Mammary microvascular endothelial cell (primary cell): Measurements from ENCODE around the genes STXBP4 and NOG.

DNA sequence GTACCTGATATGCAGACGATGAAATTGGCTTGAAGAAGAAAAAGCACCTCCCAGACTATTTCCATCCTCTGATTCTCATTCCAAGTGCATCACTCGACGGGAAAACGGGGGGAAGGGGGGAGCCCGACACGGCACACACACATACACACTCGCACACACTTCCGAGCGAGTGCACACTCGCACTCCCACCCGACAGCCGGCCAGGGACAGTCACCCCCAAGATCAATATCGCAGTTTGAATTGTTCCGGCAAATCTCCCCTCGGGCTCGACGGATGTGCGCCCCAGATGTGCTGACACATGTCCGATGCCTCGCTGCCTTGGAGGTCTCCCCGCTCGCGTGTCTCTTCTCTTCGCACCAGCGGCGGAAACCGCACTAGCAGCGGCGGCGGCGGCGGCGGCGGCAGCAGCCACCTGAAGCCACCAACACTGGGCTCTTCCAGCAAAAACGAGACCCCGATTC is 762 bp downstream of the CA10 start:
- RAMPAGE, long total RNA, result no peak

DNA sequence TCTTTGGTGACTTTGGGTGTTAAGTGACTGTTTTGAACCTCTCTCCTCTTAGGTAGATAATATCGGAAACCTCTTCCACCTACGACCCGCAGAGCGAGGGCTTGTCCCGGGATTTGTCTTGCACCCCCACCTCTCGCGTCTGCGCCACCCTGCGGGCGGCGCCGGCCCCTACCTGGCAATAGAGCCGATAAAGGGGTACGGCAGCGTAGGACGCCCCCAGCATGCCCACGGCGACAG is 427 bp downstream of the COX11 start:
- RAMPAGE, long total RNA, result no peak

DNA sequence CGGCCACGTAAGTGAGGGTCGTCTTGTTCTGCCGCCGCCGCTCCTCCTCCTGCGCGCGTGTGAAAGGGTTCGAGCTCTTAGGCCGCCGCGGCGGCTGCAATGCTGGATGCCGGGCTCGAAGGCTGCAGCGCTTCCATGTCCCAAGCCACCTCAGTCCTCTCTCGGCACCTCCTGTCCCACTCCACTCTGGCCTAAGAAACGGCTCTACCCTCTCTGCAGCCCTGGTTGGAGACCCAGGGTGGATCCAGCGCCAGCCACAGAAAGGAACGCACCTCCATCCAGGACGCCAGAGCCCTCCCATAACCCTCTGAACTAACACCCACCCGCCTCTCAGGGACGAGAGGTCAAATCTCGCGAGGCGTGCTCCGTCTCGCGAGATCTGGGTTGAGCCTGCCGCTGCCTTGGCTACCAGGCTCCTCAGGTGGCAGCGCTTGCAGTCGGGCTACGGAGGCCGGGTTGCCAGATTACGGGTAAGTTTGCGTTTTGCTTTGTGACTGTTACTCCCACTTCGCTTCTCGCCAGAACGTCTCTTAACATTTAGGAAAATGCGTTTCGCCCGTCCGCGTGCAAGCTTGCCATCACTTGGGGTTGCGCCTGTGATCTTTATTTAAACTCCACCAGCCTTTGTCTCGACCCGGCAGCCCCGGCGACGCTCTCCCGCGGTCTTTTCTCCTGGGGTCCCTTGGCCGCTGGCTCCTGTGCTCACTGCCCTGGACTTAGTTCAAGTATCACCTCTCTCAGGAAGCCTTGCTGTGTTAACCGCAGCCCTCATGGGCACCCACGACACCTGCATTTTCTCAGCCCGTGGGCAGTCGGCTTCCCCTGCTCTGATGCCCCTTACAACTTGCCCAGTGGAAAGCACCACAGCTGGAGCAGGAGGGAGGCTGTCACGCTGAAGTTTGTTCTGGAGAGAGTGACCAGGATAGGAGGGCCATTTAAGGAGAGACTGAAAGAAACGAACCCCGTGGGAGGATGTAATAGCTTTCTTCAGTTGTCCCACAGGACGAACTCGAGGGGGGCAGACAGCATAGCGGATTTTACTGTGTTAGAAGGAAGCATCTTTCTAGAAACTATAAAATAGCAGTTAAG is at the start of gene STXBP4:
TSS of gene STXBP4 (plus strand) at position 420 of the 1,089 bp plus-strand sequence.
- RAMPAGE, long total RNA, result start-site peak on the minus strand centred at position 301 of the sequence, 27 bp wide, 1,155 and 400 reads in 2 replicates; start-site peak on the plus strand centred at position 434 of the sequence, 28 bp wide, 328 and 124 reads in 2 replicates

- RAMPAGE, long total RNA, result no peak
These were observed 4.3 kb downstream of the HLF start for GRCh38 chr17:55268779-55269649.

GRCh38 chr17:55452217-55452812 is 30.7 kb upstream of the MMD start:
- RAMPAGE, long total RNA, result no peak

- RAMPAGE, long total RNA, result no peak
These were observed 50.3 kb downstream of the ANKFN1 start for GRCh38 chr17:56203473-56204004.

- RAMPAGE, long total RNA, result no peak
These were observed at the start of gene NOG for GRCh38 chr17:56593101-56593977. TSS of gene NOG (plus strand) at chr17:56593699.

- RAMPAGE, long total RNA, result no peak
These were observed 1.3 kb downstream of the DGKE start for GRCh38 chr17:56835297-56835546.

GRCh38 chr17:56890691-56890946 is 23.2 kb downstream of the TRIM25 start:
- RAMPAGE, long total RNA, result no peak

DNA sequence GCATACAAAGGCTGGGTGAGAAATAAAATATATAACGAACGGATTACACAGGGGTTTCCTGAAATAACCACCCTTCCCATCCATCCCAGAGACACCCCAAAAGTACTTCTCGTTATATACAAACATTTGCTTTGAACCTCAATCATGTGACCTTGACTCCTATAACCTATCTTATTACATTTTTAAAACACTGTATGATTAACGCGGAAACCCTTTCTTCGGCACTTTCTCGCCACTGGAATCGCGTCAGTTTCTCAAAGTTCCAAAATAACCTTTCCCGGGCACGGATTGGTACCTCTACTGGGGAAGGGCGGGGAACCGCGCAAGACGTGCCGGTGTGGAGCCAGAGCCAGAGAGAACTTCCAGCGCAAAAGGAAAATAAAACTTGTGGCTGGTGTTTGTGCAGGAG is 813 bp upstream of the MSI2 start:
- RAMPAGE, long total RNA, result no peak

DNA sequence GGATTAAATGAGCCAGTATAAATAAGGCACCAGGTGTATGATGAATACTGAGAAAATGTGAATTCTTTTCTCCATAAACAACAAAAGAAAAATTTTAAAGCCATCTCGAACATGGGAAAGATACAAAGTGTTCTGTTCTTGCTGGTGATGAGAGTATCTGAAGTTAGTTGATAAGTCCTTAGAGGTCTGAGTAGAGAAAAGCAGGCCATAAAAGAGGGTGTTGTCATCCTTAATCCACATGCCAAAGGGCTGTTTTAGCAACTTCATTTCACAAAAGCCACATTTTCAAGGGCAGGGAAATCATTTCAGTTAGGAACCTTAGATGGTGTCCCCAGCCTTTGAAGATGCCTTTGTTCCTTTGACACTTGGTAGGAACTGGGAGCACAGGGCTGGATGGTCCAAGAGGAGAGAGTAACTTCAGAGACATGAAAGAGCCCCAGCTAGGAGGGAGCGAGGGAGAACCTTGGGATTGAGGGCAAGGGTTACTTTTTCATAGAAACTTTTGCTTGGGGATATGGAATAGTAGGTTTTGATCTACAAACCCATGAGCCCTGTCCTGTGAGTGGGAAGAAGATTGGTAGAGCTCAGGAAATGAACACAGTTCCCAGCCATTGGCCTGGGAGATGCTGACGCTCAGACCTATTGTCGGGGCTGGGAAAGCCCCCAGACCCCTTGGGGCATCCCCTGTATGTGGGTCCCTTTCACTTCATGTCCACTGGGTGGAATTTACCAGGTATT is 18.8 kb downstream of the MSI2 start:
- RAMPAGE, long total RNA, result no peak

GRCh38 chr17:57286223-57287101 is 30.1 kb downstream of the MSI2 start:
- RAMPAGE, long total RNA, result no peak

DNA sequence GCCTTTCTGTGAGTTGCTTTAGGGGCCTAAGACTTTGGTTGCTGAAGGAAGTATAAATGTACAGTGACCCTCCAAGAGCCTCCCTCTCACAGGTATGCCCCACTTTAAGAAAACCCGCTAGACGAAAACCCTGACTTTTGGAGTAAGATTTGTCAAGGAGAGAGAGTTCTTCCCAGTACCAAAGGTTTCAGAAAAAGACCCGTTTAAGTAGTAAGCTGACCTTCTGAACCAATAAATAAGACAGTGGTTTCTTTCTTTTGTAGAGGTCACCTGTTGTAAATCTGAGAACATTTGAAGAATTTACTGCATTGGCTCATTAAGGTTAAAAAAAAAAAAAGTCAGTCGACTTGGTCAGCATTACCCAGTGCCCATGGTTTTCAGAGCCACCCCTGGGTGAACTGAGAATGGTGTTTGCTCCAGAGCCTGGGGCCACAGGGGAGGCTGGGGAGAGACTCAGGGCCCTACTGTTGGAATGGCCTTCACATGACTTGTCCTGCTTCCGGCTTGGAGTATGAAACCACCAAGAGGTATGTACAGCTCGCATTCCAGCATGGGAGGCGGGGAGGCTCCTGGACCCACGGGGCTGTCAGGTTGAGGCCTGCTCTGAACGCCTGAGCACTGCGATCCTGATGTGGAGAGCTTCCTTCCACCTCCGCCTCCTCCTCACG is 36.6 kb downstream of the MSI2 start:
- RAMPAGE, long total RNA, result no peak

DNA sequence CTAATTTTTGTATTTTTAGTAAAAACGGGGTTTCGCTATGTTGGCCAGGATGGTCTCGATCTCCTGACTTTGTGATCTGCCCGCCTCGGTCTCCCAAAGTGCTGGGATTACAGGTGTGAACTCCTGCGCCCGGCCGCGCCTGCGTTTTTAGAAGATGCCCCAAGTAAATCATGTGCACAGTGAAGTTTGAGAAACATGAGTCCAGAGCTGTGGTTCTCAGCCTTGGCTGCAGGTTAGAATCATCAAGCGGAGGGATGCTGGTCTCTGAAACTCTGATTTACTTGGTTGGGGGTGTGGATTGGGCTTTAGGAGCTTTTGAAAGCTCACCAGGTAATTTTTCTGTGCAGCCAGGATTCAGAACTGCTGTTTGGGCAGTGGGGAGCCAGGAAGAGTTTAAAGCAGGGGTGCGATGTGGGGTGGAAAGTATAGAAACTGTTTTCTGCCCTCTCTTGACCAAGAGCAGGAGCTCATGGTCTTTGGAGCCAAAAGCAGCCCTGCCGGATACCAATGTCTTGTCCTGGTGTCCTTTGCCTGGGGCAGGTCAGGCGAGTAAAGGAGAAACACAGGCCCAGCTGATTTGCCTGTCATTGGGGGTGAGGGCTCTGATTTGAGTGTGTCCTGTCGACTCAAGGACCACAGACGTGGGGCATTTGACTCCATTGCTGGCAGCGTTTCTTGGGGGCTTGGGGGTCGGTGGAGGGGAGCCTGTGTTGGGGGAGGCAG is 58.6 kb downstream of the MSI2 start:
- RAMPAGE, long total RNA, result no peak

GRCh38 chr17:57410139-57410548 is 153.8 kb downstream of the MSI2 start:
- RAMPAGE, long total RNA, result no peak

GRCh38 chr17:57440724-57441606 is 184.6 kb downstream of the MSI2 start:
- RAMPAGE, long total RNA, result no peak

DNA sequence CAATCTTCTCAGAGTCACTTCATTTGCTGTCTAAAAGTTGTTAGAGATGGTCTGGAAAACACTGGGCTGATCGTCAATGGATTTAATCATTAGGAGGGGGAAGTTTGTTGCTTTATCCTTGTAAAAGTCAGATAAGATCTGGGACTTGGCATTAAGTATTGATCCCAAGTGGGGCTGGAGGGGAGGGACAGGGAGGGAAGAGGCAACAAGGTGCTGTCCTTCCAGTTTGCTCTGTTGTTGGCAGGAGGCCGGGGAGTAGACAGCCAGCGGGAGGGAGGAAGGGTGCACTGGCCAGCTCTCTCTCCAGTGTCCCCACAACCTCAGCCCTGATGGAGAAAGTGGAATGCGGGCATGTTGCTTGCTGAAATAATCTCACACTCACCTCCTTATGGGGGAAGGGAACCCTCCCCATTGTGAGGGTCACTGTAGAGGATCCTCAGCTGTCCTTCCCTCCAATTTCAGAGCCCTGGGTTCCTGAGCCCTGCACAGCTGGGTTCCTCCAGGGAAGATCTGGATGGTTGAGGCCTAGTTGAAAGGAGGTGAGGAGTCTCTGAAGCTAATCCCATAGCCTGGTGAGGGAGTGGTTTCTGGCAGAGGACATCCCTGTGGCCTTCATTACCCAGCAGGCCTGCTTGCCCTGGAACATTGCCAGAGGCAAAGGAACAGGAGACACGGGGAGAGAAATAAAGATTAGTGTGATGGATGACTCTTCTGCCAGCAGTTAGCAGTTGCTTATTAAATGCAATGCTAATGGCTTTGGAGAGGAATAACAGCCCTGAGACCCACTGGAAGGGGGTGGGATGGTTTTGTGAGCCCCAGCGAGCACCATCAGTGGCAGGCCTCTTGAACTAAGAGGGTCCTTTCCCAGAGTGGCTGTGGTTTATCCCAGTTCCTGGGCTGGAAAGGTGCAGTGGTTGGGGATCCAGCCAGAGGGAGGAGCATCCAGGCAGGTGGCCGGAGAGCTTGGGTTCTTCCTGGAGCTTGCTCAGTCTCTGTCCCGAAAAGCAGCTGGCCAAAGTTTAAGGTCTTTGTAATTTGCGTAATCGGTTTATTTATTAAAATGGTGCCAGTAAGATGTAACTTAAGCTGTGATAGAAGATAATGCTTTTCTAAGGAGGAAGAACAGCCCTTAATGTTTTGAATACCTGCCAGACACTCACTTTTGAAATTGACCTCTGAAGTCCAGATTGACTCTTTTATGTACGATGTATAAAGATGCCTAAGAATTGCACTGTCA is 209.9 kb downstream of the CCDC182 start:
- RAMPAGE, long total RNA, result no peak

- RAMPAGE, long total RNA, result no peak
These were observed 194.5 kb downstream of the CCDC182 start for GRCh38 chr17:57550551-57550955.

DNA sequence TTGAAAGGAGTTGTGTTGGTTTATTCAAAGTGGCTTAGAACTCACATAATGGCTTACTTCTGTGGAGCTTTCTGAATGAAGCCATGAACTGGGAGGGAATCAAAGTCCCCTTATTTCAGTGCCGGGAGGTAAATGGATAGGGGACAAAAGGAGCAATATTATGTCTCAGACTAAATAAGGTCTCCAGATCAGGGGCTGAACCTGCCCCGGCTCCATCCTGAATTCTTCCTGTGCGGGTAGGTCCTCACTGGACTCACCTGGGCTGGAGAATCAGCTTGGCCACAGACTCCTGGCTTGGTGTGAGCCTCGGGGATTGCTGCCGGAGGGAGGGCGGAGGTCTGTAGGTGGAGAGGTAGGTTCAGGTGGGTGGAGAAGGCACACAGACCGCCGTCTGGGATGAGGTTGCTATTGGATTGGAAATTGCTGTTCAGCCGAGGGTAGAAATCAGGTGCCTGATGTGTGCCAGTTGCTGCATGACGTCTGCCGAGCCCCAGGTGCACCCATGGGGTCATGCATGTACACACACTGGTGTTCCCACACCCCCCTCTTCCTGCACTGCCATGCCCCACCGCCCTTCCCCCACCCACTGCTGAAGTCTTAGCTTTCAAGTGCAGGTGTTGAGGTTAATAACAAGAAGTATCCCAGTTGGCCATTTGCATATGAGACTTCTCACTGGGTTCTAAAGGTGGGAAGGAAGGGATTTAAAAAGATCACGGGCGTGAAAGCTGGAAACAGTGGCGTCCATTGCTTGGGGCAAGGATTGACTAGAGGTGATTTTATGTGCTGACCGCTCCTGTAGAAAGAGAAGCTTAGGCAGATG is 193.8 kb downstream of the CCDC182 start:
- RAMPAGE, long total RNA, result no peak

DNA sequence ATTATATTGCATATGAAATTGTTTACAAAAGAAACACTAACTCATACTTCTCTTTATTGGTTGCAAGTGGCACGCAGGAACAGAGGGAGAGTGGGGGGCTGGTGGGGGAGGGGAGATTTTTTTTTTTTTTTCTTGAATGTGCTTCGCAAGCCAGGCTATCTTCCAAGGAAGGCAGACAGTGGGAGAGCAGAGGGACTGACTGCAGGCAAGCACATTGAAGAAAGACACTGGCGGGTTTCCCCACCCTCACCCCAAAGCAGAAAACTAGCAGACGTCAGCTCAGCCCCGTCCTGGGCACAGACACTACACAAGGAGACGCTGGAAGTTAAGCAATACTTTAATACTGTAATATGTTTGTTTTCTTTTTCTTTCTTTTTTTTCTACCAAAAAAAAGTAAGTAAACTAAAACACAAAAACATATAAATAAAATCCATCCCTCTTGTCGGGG is 61.5 kb downstream of the CCDC182 start:
- RAMPAGE, long total RNA, result no peak